Measurements from ENCODE around the gene AKT2.

DNA sequence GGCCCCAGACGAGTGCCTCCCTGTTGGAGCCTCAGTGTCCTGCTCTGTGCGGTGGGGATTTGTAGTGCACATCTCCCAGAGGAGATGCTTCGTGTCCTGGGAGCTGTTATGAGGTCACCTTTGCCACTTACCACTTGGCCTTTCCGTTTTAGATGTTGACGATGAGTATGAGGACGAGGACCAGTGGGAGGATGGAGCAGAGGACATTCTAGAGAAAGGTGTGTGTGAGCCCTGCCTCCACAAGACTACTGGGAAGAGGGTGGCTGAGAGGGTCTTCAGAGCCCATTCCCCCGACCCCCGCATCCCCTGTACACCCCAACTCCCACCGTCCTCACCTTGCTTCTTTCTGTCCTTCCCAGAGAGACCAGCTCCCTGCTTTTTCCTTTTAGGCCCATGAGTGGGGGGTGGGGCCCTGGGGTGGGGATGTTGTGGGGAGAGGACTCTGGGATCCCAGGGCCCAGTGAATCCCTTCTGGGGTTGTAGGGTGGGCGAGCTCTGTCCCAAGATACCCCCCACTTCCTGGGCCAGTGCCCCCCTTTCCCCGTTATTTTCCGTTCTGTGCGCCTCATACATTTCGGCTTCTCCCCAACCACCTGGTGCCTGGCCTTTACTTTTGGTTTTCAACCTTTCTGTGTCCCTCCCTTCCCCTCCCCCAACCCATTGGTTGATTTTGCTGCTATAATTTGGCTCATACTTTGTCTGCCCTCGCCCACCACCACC lies 12.3 kb downstream of the SUPT5H start:
- PRO-cap: no peak
CAGE:
- cytosol, long polyA plus RNA: no peak
- long polyA plus RNA: no peak
- nucleus, long polyA plus RNA: no peak

DNA sequence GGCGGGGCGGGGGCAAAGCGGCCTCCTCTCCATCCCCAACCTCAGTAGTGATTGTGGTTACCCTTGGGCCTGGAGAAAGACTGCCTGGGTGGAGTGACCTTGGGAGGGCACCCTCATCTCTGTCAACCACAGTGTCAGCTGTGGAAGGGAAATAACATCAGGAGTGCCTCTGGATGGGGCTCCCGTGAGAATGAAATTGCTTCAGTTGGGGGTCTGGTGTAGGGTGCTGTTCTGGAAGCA lies 7.0 kb upstream of the TIMM50 start:
- PRO-cap: no peak
CAGE:
- cytosol, long polyA plus RNA: no peak
- long polyA plus RNA: no peak
- nucleus, long polyA plus RNA: no peak

DNA sequence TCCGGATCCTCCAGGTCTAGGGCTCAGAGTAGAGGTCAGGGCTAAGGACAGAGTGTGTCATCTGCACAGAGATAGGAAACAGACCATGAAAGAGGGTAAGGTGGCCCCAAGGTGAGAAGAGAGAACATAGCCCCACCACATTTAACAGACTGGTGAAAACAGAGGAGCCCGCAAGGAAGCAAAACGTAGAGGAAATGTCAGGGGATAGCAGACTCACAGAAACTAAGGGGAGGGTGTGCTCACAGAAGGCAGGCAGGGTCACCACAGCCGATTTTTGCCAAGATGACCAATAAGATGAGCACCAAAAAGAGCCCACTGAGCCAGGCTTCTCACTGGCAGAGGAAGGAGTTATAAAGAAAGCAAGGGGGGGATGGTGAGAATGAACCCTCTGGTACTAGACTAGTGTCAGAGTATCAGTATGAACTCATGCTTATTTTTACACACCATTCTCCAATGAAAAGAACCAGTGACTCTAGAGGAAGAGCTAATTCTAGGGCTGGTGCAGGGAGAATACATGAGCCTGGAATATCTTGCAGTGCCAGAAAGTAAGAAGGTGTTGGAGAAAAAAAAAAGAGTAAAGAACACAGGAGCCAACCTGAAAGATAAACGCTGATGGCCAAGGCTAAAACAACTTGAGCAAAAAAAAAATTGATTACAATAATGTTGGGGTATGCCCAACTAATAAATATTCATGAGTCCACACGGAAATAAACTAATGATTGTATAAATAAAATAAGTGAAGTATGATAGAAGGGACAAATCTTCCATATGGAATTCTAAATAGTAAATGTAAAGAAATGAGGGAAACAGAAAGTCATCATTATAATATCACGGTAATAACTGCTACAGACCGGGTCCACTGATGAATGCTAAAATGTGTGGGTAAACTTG lies 17.3 kb downstream of the DYRK1B start:
- PRO-cap: no peak
CAGE:
- cytosol, long polyA plus RNA: no peak
- long polyA plus RNA: no peak
- nucleus, long polyA plus RNA: no peak

GRCh38 chr19:39863557-39863949 lies 17.4 kb upstream of the FBL start:
- PRO-cap: no peak
CAGE:
- cytosol, long polyA plus RNA: no peak
- long polyA plus RNA: no peak
- nucleus, long polyA plus RNA: no peak

DNA sequence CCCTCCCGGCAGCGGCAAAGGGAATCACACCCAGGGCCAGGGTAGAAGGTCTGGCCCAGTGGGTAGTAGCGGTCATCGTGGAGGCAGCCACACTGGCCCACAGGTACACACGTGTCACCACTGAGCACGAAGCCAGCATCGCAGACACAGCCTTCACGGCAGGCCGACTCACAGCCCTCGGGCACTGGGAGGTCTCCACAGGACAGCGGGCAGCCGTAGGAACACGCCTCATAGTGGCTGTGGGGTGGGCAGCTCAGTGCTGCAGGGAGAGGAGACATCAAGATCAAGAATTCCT lies 59.8 kb upstream of the FBL start:
- PRO-cap: no peak
CAGE:
- cytosol, long polyA plus RNA: no peak
- long polyA plus RNA: no peak
- nucleus, long polyA plus RNA: no peak

DNA sequence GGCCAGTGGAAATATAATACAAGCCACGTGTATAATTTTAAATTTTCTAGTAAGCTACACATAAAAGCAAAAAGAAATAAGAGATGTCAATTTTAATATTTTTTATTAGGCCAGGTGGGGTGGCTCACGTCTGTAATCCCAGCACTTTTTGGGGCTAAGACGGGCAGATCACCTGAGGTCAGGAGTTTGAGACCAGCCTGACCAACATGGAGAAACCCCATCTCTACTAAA lies 10.9 kb downstream of the TTC9B start:
- PRO-cap: no peak
CAGE:
- cytosol, long polyA plus RNA: no peak
- long polyA plus RNA: no peak
- nucleus, long polyA plus RNA: no peak

- PRO-cap: no peak
CAGE:
- cytosol, long polyA plus RNA: no peak
- long polyA plus RNA: no peak
- nucleus, long polyA plus RNA: no peak
Observed at GRCh38 chr19:40212693-40213067, 5.5 kb downstream of the TTC9B start.

- PRO-cap: no peak
CAGE:
- cytosol, long polyA plus RNA: no peak
- long polyA plus RNA: no peak
- nucleus, long polyA plus RNA: no peak
Observed at GRCh38 chr19:40216652-40217709, 1.2 kb downstream of the TTC9B start.

GRCh38 chr19:40224680-40225257 lies 1.7 kb downstream of the CCNP start:
- PRO-cap: no peak
CAGE:
- cytosol, long polyA plus RNA: no peak
- long polyA plus RNA: no peak
- nucleus, long polyA plus RNA: no peak

DNA sequence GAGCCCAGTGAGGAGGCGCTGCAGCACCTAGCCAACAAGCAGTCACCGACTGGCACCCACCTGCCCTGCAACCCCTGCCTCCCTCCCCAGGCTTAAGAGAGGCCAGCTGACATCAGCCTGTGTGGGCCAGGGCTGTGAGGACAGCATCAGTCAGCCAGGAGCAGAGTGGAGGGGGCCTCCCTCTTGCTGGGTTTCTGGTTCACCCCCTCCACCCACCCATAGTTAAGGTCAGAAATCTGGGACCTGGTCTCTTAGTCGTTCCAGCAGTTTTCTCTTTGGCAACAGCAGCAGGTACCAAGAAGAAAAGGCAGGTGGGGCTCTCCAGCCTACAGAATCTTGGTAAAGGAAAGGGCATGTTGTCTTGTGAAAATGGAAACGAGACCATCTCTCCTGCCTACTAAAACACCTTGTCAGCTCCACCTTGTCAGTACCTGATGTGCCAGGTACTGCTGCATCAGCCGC lies 25.6 kb upstream of the CCNP start:
- PRO-cap: no peak
CAGE:
- cytosol, long polyA plus RNA: no peak
- long polyA plus RNA: no peak
- nucleus, long polyA plus RNA: no peak

DNA sequence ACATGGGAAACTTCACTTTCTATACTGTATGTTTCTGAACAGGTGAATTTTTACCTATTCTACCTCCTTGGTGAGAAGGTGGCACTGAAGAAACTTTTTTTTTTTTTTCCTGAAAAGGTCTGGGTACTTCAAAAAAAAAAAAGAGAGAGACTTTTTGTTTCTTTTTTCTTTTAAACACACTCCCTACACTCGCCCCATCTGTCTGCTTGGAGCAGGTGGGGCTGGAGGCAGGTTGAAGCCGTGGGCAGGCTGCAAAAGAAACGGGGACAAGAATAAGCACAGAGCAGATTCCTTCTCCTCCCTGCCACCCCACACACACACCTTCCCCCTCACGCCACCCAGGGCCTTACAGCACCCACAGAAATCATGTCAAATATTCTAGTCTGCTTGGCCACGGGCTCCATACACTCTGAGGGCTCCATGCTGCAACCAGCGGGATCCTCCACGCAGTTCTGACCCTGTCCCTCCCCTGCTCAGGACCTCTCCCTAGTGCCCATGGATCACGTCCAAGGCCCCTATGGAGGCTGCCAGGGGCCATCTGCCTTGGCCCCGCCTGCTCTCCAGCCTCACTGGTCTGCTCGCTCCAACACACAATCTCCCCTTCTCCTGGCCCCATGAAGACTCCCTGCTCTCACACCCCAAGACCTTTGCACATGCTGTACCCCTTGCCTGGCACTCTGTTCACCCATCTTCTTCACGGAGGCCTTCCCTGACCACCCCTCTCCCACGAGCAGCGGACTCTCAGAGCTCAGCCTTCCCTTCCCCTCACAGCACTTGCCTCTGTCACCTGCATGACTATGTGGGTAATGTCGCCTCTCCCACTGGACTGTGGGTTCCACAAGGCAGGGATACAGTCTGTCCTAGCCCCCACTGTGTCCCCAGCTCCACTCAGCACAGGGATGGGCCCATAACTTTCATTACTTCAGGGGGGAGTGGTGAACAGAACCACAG lies 11.5 kb downstream of the AKT2 start:
- PRO-cap: no peak
CAGE:
- cytosol, long polyA plus RNA: no peak
- long polyA plus RNA: no peak
- nucleus, long polyA plus RNA: no peak

- PRO-cap: bidirectional peak, plus-strand start at chr19:40285562, minus-strand start at chr19:40285342
CAGE:
- cytosol, long polyA plus RNA: start-site peak on the minus strand at chr19:40284949-40285370, 690 and 91 reads in 2 replicates
- long polyA plus RNA: start-site peak on the minus strand at chr19:40284906-40285347, 287 and 260 reads in 2 replicates
- nucleus, long polyA plus RNA: start-site peak on the minus strand at chr19:40285267-40285348, 407 and 796 reads in 2 replicates
Observed at GRCh38 chr19:40285003-40285927, at the start of gene AKT2. Gene AKT2 (minus strand): TSS chr19:40285345.

DNA sequence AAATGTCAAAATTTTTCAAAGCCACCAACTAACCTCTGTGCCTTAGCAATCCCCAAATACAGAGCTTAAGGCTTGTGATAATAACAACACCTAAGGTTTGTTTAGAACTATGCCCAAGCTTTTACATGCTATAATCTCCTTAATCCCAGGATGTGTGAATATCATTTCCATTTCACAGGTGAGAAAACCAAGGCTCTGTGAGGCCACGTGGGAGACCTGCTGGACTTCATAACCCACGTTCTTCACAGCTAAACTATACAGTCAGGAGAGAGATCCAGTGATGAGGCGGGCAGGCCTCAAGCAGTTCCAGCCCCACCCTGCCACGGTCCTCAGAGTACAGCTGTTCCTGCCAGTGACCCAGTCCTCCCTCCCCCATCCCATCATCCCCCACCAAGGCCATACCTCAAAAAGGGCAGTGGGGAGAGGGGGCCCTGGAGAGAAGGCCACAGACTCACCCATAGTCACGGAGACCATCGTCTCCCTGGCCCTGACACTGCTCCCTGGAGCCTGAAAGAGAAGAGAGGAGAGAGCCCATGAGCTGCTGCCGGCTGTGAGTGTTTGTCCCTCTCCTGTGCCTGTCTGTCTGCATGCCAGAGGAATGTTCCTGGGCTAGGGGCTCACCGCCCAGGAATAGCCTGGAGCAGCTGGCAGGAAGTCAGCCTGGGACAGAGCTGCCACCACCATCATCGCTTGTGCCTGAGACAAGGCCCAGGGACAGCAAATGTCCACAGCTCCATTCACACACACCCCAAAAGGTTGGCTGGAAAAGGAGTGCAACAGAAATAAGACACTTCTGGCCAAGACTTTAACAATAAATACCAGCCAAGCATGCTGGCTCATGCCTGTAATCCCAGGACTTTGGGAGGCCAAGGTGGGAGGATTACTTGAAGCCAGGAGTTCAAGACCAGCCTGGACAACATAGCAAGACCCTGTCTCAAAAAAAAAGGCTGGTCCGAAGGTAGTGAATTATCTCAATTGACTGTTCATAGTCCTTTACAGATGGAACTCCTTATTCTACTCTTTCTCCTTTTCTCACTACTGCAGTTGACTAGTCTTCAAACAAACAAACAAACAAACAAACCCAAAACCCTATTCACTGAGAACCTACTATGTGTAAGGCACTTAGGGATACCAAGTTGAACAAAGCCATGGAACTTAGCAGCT lies 6.4 kb downstream of the C19orf47 start:
- PRO-cap: no peak
CAGE:
- cytosol, long polyA plus RNA: no peak
- long polyA plus RNA: no peak
- nucleus, long polyA plus RNA: no peak

DNA sequence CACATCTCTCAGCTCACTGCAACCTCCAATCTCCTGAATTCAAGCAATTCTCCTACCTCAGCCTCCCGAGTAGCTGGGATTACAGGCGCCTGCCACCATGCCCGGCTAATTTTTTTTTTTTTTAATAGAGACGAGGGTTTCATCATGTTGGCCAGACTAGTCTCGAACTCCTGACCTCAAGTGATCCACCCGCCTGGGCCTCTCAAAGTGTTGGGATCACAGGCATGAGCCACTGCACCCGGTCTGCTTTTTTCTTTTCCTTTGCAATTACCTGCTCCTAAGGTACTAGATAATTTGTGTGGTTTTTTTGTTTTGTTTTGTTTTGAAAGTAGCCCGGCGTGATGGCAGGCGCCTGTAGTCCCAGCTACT lies 7.0 kb upstream of the SERTAD1 start:
- PRO-cap: no peak
CAGE:
- cytosol, long polyA plus RNA: no peak
- long polyA plus RNA: no peak
- nucleus, long polyA plus RNA: no peak

DNA sequence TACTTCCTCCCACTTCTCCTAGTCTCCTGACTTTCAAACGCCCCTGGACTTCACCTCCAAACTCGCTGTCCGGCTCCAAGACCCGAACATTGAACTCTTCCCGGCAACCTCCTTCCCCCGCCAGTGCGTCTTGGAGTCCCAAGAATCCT lies 605 bp downstream of the SERTAD3 start:
- PRO-cap: no peak
CAGE:
- cytosol, long polyA plus RNA: no peak
- long polyA plus RNA: no peak
- nucleus, long polyA plus RNA: no peak

GRCh38 chr19:40519292-40520084 lies 52.7 kb downstream of the SPTBN4 start:
- PRO-cap: no peak
CAGE:
- cytosol, long polyA plus RNA: no peak
- long polyA plus RNA: no peak
- nucleus, long polyA plus RNA: no peak

DNA sequence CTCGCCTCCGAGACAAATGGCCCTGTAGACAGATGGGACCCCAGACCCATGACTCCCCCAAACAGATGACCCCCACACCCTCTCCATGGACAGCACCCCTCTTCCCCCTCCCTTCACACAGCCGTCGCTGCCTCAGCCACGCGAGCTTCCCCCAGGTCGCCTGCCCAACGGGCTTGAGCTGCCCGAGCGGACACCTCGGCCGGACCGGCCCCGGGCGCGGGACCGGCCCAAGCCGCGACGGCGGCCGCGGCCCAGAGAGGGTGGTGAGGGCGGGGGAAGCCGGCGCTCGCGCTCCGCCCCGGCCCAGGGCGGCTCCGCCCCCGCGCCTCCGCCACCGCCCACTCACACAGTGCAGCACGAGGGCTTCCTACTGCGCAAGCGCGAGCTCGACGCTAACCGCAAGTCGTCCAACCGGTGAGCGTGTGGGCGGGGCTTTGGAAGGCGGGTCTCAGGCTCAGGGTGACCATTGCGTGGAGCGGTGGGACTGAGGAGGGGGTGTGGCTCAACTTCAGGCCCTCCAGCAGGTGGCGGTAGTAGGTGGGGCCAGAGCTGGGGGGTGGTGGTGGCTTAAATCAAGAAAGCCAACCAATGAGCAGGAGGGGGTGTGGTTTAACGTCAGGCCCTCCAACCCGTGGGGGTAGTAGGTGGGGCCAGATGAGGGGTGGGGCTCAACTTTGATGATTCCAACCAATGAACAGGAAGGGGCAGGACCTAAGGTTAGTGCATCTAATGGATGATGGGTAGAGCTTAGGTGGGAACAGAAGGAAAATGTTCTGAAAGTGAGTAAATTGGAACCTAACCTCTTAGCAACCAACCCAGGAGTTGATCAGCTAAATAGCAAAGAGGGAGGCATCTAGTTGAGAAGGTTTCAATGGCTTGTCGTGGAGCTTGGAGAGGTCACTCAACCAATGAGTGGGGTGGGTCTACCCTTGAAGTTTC lies 6.1 kb upstream of the SHKBP1 start:
- PRO-cap: unidirectional peak, minus-strand start at position 231 of the sequence
CAGE:
- cytosol, long polyA plus RNA: no peak
- long polyA plus RNA: no peak
- nucleus, long polyA plus RNA: no peak

DNA sequence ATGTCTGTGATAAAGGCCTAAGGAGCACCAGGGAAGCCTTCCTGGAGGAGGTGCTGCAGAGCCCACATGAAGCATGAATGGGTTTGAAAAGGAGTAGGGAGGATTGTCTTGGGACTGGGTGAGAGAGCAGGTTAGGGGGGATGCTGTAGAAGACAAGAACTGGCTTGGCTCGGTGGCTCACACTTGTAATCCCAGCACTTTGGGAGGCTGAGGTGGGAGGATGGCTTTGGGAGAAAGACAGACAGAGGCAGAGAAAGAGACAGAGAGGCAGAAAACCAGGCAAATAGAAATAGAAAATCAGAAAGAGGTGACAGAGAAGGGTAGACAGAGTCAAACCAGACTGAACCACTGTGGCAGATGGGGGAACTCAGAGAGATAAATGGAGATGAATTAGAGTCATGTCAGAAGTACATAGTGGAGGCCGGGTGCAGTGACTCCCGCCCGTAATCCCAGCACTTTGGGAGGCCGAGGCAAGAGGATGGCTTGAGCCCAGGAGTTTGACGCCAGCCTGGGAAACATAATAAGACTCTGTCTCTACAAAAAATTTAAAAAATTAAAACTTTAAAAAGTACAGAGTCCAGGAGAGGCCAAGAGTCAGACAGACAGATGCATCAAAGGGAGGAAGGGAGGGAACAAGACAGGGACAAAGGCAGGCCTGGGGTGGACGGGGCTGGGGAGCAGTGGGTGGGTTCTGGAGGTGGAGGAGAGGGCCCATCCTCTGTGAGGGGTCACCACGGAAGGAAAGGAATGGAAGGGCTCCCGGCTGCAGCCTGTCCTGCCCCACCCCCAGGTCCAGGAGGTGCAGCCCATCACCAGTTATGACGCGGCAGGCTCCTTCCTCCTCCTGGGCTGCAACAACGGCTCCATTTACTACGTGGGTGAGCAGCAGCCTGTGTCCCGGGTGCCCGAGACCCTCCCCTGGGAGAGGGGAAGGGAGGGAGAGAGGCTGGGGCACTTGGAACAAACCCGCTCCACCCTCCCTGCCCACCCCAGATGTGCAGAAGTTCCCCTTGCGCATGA lies 6.2 kb downstream of the SHKBP1 start:
- PRO-cap: no peak
CAGE:
- cytosol, long polyA plus RNA: no peak
- long polyA plus RNA: no peak
- nucleus, long polyA plus RNA: no peak

- PRO-cap: no peak
CAGE:
- cytosol, long polyA plus RNA: no peak
- long polyA plus RNA: no peak
- nucleus, long polyA plus RNA: no peak
Observed at GRCh38 chr19:40591194-40592119, 9.7 kb upstream of the LTBP4 start.

- PRO-cap: bidirectional peak, plus-strand start at chr19:40597229, minus-strand start at chr19:40597042
CAGE:
- cytosol, long polyA plus RNA: no peak
- long polyA plus RNA: no peak
- nucleus, long polyA plus RNA: no peak
Observed at GRCh38 chr19:40596734-40597466, 4.3 kb upstream of the LTBP4 start.